ENCODE measurements around the gene H2AB3.

DNA sequence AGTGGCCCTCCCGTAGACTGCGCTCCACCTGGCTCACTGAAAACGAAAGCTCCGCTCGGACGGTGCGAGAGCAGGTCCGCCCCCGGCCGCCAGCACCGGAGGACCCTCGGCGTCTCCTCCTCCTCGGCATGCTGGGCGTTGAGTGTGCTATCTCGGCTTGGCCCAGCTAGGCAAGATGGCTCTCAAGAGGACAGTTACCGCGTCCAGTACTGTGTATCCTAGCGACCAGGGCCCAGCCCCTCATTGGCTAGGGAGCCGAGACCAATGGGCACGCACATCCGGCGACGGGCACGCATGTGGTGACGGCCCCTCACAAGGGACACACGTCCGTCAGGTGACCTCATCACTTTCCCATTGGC lies at the start of gene H2AB3:
TSS of gene H2AB3 (minus strand) at position 208 of the 359 bp plus-strand sequence.
- PRO-cap, result no peak
- RAMPAGE, long total RNA, result no peak
- RRBS, result no CpG with 5 or more reads among the region's 28 CpGs

DNA sequence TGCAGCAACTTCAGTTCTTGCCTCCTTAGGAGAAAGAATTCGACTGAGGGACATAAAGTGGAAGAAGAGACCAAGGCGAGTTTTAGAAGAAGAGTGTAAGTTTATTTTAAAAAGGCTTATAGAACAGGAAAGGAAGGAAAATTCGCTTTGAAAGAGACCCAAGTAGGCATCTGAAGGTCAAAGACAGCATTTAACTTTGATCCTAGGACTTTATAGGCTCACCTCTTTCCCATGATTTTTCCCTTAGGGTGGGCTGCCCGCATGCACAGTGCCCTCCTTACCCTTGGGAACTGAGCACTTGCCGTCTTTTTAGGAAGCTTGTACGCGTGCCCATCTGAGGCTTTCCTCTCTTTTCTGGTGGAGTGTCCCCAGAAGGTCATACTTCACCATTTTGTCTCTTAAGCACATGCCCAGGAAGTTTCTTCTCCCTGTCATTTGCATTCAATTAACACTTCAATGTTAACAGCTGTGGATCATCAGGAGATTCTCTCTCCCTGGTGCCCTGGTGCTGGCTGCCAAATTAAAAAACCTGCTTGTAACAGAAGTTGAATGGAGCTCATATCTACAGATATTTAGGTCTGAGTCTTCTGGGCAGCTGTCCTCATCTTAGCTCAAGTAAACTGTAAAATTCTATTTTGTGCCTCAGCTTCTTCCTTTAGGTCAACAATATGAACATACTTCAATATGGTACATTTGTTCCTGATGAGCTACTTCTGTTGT lies 38.4 kb upstream of the IL9R start:
- PRO-cap, result no peak
- RAMPAGE, long total RNA, result no peak
- RRBS, result no CpG with 5 or more reads among the region's 7 CpGs

Data from lung (tissue), 4 donors.